NCI-H460 (cell line): ENCODE measurements around the gene SVOP.

GRCh38 chr12:108520183-108521518, 5.6 kb downstream of the FICD start:
RAMPAGE:
- cytosol, long total RNA = no peak
- long total RNA = no peak
- nucleus, long total RNA = no peak

DNA sequence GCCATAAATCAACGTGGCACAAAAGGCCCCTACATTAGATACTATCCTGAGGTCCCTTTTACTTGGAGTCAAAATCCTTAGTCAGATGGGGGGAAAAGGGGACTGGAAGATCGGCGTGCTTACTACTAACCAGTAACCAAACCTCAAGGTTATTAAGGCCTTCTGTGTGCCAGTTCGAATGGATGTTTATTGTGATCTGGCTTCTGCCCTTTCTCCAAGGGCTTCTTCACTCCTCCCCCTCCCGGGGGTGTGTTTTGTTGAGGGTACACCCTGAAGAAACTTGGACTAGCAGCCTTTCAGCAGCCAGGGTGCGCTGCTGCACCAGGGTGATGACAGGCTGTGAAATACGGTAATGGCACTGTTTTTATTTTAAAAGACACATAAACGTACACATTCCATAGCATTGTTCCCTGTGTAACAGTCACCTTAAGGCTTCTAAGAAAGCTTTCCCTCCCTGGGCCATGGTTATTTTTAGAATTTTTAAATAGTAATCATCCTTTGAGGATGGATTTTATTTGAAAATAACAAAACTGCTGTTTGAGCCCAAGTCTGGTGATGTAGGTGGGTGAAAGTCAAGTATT, 1.1 kb downstream of the ISCU start:
RAMPAGE:
- cytosol, long total RNA = no peak
- long total RNA = no peak
- nucleus, long total RNA = no peak

DNA sequence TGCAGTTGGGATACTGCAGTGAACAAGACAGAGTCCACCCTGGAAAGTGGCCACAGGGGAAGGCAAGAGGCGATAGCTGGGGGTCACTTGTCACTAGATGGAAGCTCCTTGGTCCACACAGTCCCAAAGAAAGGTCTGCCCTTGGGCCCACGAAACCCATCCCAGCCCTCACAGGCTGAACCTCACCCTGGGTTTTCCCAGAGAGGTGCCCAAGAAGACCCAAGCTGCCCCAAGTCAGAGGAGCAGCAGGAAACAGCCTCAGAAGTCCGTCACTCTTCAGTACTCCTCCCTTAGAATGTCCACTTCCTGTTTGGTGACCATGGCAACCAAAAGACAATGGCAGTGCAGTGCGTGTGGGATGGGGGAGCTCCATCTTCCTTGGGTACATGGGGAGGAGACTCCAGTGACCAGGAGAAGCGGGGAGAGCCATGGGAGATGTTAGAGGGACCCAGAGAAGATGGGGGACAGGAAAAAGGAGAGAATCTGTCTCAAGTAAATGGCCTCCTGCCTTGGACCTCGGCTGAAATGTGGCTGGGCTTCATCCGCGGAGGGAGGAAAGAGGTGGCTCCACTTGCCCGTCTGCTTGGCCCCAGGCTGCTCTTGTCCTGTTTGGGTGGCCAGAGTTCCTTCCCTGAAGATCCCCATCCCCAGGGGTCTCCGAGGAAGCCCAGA, 11.2 kb downstream of the SELPLG start:
RAMPAGE:
- cytosol, long total RNA = no peak
- long total RNA = no peak
- nucleus, long total RNA = no peak

DNA sequence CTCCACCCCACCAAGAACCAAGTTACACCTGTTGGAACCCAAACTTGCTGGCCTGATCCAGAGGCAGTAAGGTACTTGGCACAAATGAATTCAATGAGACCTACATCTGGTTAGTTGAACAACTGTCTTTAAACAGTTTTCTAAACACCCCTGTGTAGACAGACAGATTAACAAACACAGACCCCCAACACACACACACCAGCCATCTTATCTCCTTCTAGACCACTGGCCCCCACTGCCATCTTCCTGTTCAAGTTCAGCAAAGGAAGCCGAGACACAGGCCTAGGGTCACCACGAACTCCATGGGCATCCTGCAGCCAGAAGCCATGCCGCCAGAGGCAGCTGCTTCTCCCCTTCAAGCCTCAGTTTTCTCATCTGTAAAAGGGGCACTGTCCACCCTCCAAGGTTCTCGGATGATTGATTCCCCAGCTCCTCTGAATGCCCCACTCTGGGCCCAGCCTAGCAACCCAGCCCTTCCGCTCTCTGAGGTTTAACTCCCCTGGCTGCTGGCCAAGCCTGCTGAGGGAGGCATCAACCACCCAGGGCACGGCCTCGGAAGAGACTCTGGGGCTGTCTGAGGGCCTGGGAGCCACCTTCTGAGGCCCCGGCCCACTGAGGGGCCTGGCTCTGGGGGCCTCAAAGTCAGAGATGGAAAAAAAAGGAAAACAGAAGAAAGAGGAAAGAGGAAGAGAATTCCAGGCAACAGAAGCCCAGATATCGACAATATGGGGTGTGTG, 1.9 kb downstream of the SELPLG start:
RAMPAGE:
- cytosol, long total RNA = no peak
- long total RNA = no peak
- nucleus, long total RNA = no peak

DNA sequence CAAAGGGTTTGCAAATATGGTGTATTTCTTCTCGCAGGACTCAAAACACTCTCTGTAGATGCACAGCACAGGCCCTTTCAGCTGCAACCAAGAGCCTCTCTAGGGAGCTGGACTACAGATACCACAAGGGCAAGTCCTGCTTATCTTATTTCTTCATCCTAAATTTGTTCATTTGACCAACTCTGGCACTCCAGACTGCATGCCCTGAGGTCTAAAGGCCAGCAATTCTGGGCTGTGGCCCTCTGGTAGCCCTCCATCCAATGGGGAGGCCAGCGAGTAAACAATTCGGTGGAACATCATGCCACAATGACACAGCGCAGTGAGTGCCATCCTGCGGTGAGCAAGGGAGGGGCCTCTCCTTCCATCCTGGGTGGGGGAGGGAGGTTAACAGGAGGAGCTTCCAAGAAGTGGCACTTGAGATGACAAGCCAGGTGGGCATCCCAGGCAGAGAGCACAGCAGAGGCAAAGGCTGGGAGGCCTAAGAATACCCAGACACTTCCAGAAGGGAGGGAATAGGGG, 659 bp upstream of the SELPLG start:
RAMPAGE:
- cytosol, long total RNA = no peak
- long total RNA = no peak
- nucleus, long total RNA = no peak

RAMPAGE:
- cytosol, long total RNA = no peak
- long total RNA = no peak
- nucleus, long total RNA = no peak
Measured at GRCh38 chr12:108642524-108643368, 9.1 kb upstream of the SELPLG start.

DNA sequence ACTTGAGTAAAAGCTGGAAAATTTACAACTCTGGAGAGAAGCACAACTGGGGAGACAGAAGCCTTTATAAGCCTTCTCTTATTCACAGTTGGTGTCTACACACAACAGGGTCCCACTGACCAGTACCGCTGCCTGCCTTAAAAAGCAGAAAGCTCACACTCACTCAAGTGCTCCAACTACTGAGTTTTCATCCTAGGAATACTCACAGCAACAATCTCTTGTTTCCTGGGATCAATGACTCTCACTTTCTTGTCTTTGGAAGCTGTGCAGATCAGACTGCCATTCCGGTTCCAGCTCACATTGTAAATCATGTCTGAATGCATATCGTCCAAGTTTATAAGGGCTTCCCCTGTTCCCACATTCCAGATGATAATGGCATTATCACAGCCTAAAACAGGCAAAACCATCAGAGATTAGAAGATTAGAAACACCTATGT, 24.9 kb upstream of the SELPLG start:
RAMPAGE:
- cytosol, long total RNA = no peak
- long total RNA = no peak
- nucleus, long total RNA = no peak

DNA sequence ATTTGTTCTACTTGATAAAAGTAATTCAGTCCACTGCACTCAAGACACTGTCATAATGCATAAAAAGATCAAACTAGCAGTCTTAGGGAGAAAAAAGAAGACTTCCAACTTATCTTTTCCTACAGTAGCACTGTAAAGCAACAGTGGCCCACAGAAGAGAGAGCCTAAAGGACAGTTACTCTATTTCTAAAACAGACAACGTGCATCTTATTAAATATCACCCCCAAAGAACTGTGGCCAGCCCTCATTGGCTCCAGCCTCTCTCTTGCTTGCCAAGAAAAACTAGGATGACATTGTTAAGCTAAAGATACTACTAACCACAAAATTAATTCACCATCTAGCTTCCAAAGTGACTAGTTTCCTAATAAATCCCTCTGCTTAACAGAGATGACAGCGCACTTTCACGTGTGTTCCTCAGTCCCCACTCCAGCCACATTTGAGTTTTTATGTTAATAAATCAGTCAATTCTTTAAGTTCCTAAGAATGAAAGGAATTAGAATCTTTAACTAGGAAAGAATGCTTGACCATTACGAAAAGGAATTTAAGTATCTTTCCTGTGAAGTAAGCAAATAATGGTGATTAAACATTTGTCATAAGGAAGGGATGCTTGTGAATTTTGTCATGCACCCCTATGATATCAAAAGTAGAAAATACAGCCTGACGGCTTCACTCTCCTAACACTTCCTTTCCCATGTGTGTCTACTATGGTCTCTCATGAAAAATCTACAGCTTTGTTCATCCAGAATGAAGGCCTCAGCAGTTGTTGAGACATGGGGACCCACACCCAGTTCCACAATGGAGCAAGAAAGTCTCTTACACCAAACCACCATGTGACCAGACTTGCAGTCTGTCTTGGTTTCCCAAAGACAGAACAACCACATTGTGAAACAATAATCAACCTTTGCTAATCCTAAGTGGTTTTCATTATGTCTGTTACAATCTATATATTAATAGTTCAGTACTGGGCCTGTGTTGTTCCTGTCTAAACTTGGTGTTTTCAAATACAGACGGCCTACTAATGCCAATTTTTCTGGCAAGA, 8.2 kb downstream of the CORO1C start:
RAMPAGE:
- cytosol, long total RNA = no peak
- long total RNA = no peak
- nucleus, long total RNA = no peak

DNA sequence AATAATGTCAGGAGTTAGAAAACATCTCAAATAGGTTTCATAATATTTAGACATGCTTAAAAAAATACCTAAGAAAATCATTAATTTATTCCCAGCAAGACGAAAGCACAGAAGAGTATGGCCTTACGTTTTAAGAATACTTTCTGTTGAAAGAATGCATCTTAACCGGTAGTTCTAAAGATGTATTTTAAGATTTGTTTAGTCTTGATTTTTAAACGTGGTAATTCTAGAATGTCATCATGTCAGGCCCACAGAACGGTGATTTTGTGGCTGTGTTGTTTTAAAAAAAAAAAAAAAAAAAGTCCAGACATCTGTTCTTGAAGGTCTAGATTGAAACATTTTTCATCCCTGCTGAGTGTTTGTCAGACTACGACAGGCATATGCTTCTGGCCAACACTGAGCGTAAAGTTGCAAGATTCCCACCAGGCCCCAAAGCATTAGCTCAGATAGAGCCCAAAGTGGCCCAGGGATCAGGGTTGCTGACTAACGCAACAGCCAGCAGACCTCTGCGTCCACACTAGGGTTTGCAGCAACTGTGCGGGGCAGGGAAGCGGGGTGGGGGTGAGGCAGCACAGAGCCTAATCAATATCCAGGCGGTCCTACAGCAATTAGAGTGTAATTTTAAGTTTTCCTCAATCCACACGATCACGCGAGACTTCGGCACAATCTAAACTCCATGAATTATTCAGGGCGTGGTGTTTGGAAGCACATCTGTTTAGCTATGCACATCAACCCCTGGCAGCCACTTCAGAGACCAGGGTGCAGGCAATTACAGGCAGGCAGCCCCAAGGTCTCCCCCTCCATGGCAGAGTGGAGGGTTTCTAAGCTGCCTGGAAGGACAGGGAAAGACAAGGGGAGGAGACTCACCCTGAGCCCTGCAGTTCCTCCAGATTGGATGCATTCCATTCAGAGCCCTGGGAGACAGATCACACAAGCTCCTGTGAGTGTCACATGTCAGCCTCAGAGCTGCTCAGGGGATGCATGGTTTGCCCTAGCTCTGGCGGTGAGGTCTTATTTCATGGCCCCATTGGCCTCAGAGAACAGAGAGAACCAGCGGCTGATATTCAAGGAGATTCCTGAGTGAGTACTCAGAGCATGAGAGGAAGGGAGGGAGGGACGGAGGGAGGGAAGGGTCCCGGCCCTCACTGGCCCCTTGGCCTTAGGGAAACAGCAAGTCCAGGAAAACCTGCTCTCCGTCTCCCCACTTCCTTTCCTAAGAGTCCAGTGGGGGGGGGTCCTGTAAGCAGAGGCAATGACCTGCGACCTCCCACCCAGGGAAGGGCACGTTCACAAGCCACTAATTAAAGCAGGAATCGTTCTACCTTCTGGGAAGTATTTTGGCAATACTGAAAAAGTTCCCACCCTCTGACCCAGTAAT, 55.4 kb downstream of the SSH1 start:
RAMPAGE:
- cytosol, long total RNA = no peak
- long total RNA = no peak
- nucleus, long total RNA = no peak

RAMPAGE:
- cytosol, long total RNA = no peak
- long total RNA = no peak
- nucleus, long total RNA = no peak
Measured at GRCh38 chr12:108832549-108833778, 24.4 kb downstream of the SSH1 start.

DNA sequence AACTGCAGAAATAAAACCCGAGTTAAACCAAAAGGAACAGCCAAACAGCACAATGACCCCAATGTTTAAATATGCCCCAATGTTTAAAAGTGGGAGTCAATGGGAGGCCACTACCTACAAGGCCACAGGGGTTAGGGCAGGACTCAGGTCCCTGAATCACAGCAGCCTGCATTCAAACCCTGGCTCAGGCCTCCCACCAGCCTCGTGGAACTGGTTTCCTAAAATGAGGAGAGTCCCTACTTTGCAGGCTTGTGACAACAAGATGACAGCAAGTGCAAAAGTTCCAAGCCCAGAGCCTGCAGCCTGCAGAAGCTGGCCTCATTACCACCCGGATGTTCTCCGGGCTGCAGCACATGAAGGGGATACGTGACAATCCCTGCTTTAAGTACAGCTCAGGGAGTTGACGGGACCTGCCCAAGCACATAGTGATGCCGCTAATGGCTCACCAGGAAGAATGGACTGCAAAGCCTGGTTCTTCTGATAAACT, 15.1 kb downstream of the SSH1 start:
RAMPAGE:
- cytosol, long total RNA = no peak
- long total RNA = no peak
- nucleus, long total RNA = no peak

RAMPAGE:
- cytosol, long total RNA = no peak
- long total RNA = no peak
- nucleus, long total RNA = no peak
Measured at GRCh38 chr12:109020574-109021439, at the start of gene SVOP. Gene SVOP (minus strand): TSS chr12:109021068.

RAMPAGE:
- cytosol, long total RNA = no peak
- long total RNA = no peak
- nucleus, long total RNA = no peak
Measured at GRCh38 chr12:109222265-109222474, 86.9 kb downstream of the FOXN4 start.

DNA sequence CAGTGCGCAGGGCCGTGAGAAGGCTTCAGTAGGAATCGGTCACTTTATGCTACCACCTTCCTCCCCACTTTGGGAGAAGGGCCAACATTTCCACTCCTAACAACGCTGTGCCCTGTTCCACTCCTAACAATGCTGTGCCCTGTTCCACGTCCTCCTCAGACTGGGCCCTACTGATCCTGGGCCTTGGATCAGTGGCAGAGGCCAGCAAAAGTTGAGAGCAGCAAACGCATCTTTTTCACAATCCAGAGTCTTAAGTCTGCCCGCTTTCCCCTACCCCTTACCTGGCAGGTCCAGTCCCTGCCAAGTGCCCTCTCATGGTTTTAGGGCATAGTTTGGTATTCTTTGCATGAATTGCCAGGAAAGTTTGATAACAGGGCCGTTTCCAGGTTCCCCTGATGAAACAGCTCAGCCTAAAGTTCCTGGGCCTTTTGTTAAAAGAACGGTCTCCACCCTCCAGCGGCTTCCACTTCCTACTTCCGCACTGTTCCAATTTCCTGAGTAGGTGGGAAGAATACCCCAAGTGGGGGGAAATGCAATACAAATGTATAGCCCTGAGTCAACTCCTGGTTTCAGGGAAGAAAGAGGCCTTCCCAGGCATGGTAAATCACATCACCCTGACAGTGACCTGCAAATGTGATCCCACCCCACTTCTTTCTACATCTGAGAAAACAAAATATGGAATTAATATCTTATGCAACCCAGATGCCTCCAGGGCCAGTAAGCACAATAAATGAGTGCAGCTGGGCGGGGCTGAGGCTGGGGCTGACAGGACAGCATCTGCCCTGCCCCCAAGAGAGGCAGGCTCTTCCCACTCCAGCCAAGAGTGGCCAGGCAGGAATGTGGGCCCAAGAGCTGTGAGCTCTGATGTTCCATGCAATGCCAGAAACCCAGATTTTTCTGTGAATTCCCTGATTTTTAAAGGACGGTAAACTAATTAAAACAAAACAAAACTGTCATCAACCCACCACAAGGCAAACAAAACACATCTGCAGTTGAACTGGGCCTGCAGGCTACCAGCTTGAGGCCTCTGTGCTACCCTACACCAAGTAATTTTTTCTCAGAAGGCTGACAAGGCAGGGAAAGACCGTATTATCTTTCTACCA, 14.9 kb downstream of the KCTD10 start:
RAMPAGE:
- cytosol, long total RNA = no peak
- long total RNA = no peak
- nucleus, long total RNA = no peak

RAMPAGE:
- cytosol, long total RNA = no peak
- long total RNA = no peak
- nucleus, long total RNA = no peak
Measured at GRCh38 chr12:109462971-109463879, 13.9 kb downstream of the KCTD10 start.

DNA sequence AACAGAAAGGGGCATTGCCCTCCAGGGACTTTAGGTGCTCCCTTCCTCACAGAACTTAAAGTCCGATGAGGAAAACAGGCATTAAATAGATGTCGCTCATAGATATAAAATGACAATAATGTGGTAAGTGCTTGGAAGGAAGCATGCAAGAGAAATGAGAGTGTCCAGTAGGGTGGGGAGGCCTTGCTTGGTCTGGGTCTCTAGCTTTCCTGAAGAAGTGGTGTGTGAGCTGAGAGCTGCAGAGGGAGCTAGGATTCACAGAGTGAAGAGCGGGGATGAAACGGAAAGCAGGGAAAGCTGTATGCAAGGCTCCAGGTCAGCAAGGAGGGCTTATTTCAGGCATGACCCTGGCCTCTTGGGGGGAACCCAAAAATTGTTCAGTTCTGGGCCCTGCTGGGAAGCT, 11.7 kb downstream of the UBE3B start:
RAMPAGE:
- cytosol, long total RNA = no peak
- long total RNA = no peak
- nucleus, long total RNA = no peak

DNA sequence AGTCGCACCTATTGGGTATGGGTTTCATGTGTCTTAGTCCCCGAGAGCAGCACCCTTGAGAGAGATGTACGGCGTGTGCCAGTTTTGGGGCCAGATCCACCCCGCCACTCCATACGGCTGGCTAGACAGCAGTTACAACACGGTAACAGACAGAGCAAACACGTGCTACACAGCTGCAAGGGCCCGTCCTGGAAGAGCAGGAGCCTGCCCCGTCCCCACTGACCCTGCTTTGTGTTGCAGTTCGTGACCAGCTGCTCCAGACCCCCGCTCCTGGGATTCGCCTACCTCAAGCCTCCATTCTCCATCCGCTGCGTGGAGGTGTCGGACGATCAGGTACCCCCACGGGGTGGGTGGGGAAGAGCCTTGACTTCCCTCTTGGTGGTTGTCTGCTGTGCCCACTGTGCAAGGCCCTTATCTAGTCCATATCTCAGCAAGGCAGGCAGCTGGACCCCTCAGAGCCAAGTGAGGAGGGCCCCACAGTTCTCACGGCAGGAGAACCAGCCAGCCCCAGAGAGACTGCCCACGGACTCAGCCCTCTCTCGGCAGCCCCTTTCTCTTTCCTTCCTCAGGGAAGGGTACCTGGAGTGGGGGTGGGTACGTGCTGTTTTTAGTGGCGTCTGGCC, 40.0 kb downstream of the MMAB start:
RAMPAGE:
- cytosol, long total RNA = no peak
- long total RNA = no peak
- nucleus, long total RNA = no peak

DNA sequence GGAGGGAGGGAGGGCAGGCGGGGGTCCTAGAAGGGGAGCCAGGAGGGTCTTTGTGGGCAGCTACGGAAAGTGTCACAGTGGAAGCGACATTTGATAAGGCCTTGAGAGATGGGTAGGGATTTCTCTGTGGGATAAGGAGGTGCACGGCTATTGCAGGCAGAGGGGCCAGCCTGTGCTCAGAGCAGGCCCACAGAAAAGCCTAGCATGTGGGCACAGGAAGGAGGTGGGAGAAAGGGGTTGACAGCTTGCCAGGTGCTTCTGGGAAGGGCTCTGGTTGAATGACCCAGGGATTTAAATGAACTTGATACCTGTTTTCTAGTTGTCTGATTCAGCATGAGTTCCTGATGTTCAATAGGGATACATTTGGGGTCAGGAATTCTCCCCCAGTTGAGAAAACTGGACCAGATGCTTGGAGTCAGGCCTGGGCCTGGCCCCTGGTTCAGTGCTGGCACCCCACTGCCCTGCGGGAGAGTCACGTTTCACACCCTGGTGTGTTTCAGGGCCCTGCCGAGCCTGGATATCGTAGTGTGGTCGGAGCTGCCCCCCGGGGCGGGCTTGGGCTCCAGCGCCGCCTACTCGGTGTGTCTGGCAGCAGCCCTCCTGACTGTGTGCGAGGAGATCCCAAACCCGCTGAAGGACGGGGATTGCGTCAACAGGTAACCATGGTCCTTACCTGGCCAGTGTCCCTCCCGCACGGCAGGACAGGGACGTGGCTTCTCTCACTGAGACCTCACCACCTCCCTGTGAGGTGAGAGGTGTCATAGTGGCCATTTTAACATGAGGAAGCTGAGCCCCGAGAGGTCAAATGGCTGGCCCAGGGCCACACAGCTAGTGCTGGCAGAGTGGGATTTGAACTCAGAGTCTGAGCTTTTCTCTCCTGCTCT, 7.5 kb downstream of the MVK start:
RAMPAGE:
- cytosol, long total RNA = no peak
- long total RNA = no peak
- nucleus, long total RNA = no peak

DNA sequence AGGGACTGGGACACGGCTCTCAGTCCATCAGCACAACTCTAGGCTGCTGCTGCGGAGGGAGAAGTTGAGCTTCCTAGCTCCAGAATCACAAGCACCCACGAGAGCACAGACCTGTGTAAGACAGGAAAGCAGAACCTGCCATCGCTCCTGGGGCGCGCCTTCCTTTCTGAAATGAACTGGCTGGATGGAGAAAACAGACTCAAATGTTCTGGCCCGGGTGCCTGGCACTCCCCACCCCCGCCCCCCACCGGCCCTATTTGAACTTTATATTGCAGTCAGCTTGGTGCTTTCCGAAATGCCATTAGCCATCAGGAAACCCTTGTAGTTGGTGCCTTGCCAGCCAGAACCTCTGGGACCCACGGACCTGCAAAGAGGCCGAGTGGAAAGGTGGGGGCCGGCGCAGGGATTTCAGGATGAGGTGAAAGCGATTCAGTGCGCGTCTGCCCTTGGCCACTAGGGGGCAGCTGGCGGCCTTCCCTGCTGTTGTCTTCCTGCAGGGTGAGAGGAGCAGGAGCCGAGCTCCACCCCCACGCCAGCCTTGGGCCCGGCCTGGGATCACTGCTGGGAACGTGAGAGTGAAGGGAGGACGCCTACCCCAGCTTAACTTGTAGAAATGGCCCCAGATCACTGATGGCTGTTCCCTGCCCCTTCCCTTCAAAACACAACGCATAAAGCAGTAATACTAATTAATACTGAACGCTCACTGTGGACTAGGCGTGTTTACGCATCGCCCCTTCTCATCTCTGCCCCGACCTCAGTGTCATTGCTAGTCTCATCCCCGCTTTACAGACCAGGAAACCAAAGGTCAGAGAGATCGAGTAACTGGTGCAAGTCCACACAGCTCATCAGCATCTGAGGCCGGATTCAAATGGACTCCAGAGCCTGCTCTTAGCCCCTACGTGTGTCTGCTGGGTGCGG, 24.1 kb downstream of the MVK start:
RAMPAGE:
- cytosol, long total RNA = no peak
- long total RNA = no peak
- nucleus, long total RNA = no peak

DNA sequence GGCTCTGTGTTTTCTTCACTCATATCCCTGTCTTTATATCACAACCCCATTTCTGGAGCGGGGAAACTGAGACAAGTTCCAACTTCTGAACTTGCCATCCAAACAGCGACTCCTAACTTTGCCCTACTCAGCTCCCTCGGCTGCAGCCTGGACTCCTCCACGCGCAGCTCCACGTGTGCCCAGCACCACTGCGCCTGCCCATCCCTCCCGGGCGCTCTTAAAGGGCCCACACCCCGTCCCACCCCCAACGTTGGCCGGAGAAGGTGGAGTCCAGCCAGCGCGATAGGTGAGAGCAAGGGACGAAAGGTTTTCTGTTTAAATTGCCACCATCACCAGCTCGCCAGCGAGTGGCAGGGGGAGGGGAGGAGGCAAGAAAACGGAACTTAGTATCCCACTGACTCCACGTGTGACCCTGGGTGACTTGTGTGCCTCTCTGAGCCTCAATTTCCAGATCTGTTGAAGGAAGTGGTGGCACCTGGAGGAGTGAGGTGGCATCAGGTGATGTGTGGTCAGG, 59.7 kb downstream of the FAM222A start:
RAMPAGE:
- cytosol, long total RNA = start-site peak on the minus strand centred at position 172 of the sequence, 57 bp wide, 25 and 62 reads in 2 replicates
- long total RNA = start-site peak on the minus strand centred at position 177 of the sequence, 37 bp wide, 30 and 20 reads in 2 replicates
- nucleus, long total RNA = start-site peak on the minus strand centred at position 180 of the sequence, 42 bp wide, 33 and 42 reads in 2 replicates